ENCODE measurements around a stretch of chr10.

DNA sequence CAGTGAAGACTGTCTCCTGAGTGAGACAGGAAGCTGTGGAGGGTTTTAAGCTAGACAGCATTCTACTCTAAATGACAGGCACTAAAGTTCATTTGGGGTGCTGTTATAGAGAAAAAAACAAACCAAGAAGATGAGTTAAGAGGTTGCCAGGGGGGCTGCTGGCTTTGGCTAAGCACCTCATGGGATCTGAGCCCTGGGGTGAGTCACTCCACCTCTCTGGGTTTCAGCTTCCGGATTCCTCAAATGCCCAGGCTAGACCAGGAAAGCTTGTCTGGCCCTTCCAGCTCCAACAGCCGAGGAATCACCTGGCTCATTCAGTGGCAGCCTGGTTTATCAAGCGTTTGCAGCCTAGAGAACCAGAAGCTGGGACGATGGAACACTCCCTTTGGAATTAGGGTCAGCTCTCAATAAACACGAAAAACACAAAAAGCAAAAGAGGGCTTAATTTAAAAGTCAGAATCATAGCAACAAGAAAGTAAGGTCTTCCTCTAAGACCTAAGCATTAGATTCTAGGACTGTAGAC, 81.5 kb downstream of the DLG5 start:
- RRBS, result no CpG with 5 or more reads among the region's 5 CpGs

GRCh38 chr10:78044185-78044664, 10.6 kb downstream of the RPS24 start:
- RRBS, result no CpG with 5 or more reads among the region's 1 CpG

GRCh38 chr10:78302631-78303909, 269.4 kb downstream of the RPS24 start:
- RRBS, result no CpG with 5 or more reads among the region's 84 CpGs

DNA sequence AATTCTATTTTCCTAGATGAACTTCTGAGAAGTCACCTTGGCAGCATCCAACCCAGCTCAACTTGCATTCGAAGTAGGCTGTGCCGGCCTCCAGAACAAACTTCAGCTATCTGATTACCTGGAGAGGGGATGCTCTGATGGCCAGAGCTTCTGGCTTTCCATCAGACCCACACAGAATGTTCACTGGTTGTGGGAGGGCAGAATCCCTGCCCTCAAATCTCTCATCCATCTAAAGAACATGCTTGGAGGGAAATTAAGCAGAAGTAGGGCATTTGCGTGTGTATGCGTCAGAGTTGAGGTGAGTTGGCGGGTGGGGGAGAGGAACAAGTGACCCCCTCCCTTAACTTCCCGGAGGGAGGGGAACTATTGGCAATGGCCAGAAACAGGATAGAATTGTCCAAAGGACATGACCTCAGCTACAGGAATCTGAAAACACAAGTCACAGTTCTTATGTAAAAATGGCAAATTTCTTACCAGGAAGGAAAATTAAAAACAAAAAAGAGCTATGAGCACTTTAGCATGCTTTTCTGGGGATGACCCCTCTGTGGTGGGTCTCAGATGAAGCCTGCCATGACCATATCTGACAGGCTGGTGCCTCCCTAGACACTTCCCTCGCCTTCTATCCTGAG, 278.7 kb downstream of the RPS24 start:
- RRBS, result no CpG with 5 or more reads among the region's 7 CpGs

DNA sequence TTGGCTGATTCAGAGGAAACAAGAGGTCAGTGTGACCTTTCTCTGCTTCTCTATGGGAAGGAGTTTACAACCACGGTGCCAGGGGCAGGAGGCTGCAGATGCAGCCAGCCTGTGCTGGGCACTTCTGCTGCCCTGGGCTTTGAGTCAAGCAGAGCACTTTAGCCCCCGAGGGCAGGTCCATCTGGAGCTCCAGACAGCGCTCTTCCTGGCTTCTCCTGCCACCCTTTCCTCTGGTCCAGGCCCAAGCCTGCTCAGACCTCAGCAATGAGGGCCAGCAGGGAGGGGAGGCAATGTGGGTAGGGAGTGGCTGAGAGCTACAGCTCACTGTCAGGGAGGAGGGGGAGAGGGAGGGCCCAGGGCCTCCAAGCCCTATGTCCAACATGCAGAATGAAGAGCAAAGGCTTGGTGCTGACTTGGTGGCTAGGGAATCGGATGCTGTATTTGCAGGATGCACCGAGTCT, 481.4 kb downstream of the RPS24 start:
- RRBS, result no CpG with 5 or more reads among the region's 5 CpGs

DNA sequence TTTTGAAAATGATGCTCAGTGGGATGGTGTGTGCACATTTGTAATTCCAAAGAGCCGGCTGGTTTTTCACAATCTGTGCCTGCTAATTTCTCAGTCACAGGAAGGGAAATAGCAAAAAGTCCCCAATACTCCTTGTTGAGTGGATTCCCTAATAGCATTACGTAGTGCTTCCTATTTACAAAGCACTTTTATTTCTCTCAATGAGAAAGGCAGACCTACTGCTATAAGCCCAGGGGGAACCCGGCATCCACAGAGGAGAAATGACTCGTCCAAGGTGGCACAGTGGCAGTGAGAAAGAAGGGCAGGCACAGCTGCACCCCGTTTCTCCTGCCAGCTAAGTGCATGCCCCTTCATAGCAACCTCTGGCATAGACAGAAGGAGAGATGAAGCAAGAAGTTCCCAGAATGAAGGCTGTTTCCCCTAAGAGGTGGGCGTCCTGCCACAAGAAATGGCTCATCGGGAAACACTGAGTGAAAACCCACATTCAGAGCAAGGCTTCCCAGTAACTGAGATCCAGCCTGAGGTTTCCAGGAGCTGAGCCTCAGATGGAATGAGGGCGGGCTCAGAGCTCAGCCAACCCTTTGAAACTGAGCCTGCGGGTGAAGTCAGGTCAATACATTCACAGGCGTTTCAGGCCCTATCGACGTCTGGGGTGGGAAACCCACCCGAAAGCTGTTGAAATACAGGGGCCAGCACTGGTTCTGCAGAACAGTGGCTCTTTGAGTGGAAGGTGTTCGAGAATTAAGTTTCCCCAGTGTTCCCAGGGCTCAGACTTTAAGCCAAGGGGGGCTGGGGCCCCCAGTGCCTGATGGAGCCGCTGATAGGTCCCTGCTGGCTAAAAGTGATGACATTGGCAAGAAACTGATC, 510.0 kb downstream of the RPS24 start:
- RRBS, result no CpG with 5 or more reads among the region's 15 CpGs

DNA sequence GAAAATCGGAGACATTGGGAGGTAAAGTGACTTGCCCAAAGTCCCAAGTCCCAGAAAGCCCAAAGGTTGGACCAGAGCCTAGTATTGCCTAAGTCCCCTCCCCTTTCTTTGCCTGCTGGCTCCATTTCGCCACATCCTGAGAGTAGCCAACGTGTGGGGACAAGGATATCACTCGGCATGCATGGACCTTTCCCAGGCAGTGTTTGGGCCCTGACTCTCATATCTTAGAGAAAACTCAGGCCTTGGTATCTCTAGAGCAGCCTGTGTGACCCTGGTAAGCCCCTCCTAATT, 294.2 kb upstream of the ZMIZ1 start:
- RRBS, result no CpG with 5 or more reads among the region's 4 CpGs

GRCh38 chr10:78802460-78803325, 266.1 kb upstream of the ZMIZ1 start:
- RRBS, result no CpG with 5 or more reads among the region's 18 CpGs

GRCh38 chr10:78934327-78934841, 134.4 kb upstream of the ZMIZ1 start:
- RRBS, result no CpG with 5 or more reads among the region's 9 CpGs

GRCh38 chr10:78948644-78949088, 120.1 kb upstream of the ZMIZ1 start:
- RRBS, result no CpG with 5 or more reads among the region's 5 CpGs

GRCh38 chr10:78964826-78965775, 103.7 kb upstream of the ZMIZ1 start:
- RRBS, result 19% methylated on average over 6 of the region's 23 CpGs

GRCh38 chr10:79082372-79083629, 14.0 kb downstream of the ZMIZ1 start:
- RRBS, result no CpG with 5 or more reads among the region's 10 CpGs

- RRBS, result 84% methylated on average over 7 of the region's 16 CpGs
Measured at GRCh38 chr10:79084882-79085713, 16.3 kb downstream of the ZMIZ1 start.

- RRBS, result 100% methylated on average over 2 of the region's 19 CpGs
Measured at GRCh38 chr10:79112805-79113991, 44.4 kb downstream of the ZMIZ1 start.

GRCh38 chr10:79155024-79155980, 86.5 kb downstream of the ZMIZ1 start:
- RRBS, result no CpG with 5 or more reads among the region's 16 CpGs

DNA sequence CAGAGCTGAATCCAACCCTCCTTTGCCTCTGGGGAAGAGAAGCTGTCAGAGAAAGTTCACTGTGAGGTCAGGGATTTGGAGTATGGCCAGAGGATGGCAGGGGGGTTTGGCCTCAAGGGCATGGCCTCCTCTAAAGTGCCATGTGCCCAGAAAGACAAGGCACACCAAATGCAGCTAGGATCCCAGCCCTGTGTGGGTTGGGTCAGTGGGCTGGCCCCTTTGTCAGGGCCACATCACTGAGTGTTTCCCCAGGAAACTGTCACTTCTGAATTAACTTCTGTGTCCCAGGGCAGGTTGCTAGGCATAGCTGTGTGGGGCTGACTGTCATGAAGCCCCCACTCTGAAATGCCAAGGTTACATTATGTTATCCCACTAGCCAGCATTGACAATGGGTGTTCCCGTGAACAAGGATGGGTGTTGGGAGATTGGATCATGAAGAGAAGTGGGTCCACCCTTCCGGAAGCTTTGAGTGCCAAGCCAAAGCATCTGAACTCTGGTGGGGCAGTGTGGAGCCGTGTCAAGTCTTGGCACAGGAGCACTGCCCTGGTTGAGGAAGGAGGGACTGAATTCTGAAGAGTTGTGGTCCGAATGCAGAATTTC, 123.4 kb downstream of the ZMIZ1 start:
- RRBS, result no CpG with 5 or more reads among the region's 4 CpGs

DNA sequence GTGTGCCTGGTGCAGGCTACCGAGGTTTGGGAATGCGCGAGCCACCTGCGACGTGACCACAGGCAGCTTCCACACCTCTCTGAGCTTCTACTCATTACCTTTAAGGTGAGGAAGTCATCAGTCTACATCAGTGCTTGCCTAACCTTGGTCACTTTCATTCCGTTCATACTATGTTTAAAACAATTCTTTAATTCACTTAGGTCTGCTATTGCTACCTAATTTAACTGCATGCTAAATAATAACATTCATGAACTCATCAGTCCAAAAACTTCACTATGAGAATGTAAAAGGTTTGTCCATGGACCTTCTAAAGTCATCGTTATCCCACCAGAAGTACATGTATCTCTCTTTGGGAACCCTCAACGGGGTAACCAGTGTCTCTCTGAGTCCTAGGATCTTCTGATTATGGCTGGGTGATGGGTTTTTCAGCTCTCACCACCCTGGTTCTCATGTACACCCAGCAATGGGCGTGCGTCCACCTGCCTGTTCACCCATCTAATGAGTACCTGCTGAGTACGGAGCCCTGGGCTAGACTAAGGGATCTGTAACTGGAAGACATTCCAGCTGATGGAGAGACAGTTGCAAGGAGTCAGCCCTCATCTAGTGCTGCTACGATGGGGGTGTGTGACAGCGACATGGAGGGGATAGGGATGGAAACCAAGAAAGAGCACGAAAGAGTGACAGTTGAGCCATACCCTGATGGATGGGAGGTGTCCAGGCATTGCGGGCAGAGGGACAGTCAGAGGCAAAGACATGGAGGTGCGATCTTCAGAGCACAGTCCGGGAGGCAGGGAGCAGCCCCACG, 124.5 kb downstream of the ZMIZ1 start:
- RRBS, result no CpG with 5 or more reads among the region's 18 CpGs

DNA sequence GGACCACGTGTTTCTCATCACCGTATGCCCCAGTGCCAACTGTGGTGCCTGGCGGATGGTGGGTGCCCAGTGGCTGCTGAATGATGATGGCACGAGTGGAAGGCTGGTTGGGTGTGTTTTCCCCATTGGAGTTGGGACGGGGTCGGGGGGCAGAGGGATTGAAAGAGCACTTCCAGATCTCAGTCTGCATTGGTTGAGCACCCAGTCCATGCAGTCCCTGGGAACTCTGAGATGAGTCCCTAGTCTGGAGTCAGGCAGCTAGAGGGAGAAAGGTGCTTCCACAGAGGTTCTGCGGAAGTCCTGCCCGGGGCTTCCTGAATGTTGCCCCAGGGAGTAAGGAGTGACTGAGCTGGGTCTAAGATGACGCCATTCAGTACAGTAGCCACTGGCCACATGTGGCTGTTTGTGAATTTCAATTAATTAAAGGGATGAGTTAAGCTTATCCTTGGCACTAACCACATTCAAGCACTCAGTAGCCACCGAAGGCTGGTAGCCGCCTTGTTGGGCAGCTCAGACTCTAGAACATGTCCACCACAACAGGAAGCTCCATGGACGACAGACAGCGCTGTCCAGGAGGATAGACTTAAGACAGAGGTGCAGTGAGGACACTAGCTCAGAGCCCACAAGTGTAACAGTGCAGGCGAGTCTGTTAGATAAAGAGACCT, 101.8 kb upstream of the PPIF start:
- RRBS, result no CpG with 5 or more reads among the region's 14 CpGs

DNA sequence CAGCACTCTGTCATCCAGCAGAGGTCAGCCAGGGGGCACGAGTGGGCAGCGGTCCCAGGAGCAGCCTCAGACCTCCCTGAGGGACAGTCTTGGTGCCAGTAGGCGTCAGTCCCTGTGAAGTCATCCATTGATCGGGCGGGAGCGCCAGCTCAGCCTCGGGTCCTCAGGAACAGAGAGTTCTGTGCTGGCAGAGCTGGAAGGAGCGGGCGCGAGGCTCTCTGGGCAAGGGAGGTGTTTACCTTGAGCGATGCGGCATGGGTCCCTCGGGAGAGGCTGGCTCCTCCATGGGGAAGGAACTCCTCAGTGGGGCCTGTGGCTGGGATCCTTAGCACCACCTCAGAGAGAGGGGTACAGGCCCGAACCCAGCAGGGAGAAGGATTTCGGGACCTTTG, 101.1 kb upstream of the PPIF start:
- RRBS, result no CpG with 5 or more reads among the region's 15 CpGs

DNA sequence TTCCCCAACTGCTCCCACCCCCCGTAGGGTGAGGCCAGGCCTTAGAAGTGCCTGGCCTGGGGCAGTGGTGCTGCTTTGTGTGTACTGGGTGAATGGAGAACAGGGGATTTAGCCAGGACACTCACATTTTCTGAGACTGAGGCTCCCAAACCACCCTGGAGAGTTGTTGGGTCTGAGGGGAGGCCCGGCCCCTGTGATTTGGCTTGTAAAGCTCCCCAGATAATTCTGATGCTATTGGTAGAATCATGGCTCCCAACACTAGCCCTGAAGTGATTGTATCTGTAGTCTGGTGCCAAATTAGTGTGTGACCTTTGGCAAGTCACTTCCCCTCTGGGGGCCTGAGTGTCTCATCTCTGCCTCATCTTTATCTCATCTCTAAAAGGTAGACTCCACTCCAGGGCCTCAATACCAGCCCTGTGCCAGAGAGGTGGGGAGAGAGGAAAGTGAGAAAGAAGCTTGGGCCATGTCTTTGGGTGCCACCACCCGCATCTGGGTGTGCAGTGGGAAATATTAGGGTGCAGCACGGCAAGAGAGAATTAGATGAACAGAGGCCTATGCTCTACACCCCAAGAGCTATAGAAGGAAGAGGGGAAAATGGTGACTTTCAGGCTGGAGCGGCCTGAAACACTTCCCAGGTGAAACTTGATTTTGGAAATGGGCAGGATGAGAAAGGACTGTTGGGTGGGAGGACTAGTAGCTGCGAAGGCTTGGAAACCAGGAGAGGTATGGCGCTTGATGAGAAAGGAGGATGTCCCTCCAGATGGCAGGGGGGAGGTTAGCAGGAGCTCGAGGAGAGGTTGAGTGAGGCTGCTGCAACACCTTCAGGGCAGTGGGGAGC, 99.4 kb upstream of the PPIF start:
- RRBS, result no CpG with 5 or more reads among the region's 8 CpGs